Retinal pigment epithelial cell (primary cell): ENCODE results near the genes NODAL and PALD1.

DNA sequence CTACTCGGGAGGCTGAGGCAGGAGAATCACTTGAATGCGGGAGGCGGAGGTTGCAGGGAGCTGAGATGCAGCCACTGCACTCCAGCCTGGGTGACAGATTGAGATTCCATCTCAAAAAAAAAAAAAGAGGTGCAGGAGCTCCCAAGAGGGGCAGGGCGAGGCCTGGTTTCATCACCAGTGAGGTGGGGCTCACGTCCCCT lies 4.1 kb upstream of the TACR2 start:
- RRBS, result no CpG with 5 or more reads among the region's 5 CpGs

DNA sequence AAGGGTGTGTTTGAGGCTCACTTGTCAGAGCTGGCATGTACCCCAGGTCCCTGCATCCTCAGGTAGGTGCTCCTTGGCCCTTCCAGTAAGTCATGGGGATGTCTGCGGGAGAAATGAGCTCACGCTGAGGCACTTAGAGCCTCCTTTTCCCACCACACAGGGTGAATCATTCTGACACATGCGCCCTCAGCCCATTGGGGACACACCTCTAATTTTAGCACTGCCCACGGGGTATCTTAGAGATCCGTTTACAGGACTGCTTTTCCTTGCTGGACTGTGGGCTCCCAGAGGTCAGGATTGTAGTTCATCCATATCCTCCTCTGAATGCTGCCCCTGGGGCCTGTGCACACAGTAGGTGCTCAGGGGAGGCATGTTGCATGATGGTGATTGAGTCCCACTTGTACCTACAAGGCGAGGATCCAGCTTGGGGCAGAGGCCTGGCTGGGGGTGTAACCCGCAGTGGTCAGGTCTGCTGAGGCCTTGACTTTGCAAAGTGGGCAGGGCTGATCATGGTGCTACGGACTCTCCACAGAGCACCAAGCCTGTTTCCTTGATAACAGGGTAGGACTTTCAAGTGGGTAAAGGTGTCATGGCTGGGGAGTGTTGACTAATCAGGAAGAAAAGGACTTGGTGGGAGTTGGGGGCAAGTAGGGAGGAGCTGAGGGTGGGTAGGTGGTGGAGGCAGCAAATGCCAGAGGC lies 5.8 kb downstream of the TSPAN15 start:
- RRBS, result no CpG with 5 or more reads among the region's 8 CpGs

- RRBS, result 14% methylated on average over 5 of the region's 25 CpGs
Measured at GRCh38 chr10:69494636-69495299, 43.5 kb downstream of the TSPAN15 start.

- RRBS, result 2% methylated on average over 18 of the region's 87 CpGs
Measured at GRCh38 chr10:69572301-69573272, 635 bp downstream of the NEUROG3 start.

GRCh38 chr10:70162819-70163878 lies 7.2 kb downstream of the SAR1A start:
- RRBS, result no CpG with 5 or more reads among the region's 7 CpGs

GRCh38 chr10:70232963-70233253 lies 321 bp downstream of the PPA1 start:
- RRBS, result under 1% methylated on average over 10 of the region's 33 CpGs

- RRBS, result no CpG with 5 or more reads among the region's 2 CpGs
Measured at GRCh38 chr10:70235097-70235633, 1.9 kb upstream of the PPA1 start.

GRCh38 chr10:70272051-70272673 lies 11.6 kb downstream of the NPFFR1 start:
- RRBS, result no CpG with 5 or more reads among the region's 12 CpGs

- RRBS, result no CpG with 5 or more reads among the region's 24 CpGs
Measured at GRCh38 chr10:70405124-70406231, 1.5 kb downstream of the EIF4EBP2 start.

DNA sequence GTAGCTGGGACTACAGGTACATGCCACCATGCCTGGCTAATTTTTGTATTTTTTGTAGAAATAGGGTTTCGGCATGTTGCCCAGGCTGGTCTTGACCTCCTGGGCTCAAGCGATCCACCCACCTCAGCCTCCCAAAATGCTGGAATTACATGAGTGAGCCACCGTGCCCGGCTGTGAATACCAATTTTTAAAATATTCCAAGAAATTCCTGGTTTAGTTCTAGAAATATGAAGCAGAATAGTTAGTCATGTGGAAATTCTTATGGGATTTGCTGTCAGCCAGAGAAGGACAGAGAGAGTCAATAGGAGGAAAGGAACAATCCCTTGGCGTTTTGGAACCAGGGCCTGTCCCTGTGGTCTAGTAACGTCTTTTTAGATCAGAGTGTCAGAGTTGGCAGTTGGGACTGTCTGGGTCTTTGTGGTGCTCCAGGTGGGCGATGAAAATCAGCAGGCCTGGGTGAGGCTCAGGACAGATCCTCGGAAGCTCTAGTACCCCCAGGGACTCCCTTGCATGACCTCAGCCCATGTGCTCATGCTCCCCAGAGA lies 7.9 kb downstream of the NODAL start:
- RRBS, result no CpG with 5 or more reads among the region's 8 CpGs

- RRBS, result 14% methylated on average over 15 of the region's 74 CpGs
Measured at GRCh38 chr10:70441051-70442249, at the start of gene NODAL. Gene NODAL (minus strand): TSS chr10:70441681.

GRCh38 chr10:70478206-70479232 lies at the start of gene PALD1:
Gene PALD1 (plus strand): TSS chr10:70478767.
- RRBS, result 1% methylated on average over 62 of the region's 110 CpGs

DNA sequence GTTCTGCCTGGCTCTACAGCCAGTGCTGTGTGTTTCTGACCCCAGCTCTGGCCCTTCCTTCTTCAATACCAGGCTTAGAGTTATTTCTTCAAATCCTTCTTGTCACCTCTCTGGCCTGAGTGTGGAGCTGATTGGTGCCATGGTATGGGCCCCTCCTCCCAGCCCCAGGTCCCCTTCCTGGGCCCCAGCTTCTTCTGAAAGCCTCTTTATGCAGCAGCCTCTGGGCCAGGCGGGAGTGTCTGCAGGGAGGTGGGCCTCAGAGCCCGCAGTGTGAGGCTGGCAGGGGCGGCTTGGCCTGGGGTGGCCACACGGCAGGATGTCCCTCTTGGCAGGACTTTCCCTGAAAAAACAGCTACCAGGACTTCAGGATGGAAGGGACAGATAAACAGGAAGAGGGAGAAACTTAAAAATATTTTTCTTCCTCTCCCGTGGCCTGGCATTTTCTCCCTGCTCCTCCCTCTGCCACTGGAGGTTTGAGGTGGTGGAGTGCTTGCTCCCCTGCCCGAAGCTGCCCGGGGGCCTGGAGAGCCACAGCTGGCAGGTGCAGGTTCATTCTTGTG lies 20.7 kb downstream of the PALD1 start:
- RRBS, result no CpG with 5 or more reads among the region's 7 CpGs

GRCh38 chr10:70585070-70585493 lies 17.5 kb downstream of the PRF1 start:
- RRBS, result 7% methylated on average over 2 of the region's 6 CpGs

DNA sequence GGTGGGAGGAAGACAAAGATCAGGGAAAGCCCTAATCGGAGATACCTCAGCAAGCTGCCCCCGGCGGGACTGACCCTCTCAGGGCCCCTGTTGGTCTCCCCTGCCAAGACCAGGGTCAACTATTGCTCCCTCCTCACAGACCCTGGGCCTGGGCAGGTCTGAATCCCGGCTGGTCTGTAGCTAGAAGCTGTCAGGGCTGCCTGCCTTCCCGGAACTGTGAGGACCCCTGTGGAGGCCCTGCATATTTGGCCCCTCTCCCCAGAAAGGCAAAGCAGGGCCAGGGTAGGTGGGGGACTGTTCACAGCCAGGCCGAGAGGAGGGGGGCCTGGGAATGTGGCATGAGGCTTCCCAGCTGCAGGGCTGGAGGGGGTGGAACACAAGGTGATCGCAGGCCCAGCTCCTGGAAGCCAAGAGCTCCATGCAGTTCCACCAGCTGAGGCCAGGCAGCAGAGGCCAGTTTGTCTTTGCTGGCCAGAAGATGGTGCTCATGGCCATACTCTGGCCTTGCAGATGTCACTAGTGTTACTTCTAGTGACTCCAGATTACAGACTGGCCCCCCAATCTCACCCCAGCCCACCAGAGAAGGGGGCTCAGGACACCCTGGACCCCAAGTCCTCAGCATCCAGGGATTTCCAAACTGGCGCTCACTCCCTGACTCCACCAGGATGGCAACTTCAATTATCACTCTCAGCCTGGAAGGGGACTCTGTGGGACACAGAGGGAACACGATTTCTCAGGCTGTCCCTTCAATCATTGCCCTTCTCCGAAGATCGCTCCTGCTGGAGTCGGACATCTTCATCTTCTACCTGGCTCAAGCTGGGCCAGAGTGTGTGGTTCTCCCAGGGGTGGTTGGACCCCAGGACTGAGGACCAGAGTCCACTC lies 23.9 kb downstream of the TBATA start:
- RRBS, result 43% methylated on average over 1 of the region's 12 CpGs

- RRBS, result no CpG with 5 or more reads among the region's 7 CpGs
Measured at GRCh38 chr10:70917881-70918288, 29.5 kb upstream of the PCBD1 start.

- RRBS, result no CpG with 5 or more reads among the region's 2 CpGs
Measured at GRCh38 chr10:70940769-70941144, 52.4 kb upstream of the PCBD1 start.

DNA sequence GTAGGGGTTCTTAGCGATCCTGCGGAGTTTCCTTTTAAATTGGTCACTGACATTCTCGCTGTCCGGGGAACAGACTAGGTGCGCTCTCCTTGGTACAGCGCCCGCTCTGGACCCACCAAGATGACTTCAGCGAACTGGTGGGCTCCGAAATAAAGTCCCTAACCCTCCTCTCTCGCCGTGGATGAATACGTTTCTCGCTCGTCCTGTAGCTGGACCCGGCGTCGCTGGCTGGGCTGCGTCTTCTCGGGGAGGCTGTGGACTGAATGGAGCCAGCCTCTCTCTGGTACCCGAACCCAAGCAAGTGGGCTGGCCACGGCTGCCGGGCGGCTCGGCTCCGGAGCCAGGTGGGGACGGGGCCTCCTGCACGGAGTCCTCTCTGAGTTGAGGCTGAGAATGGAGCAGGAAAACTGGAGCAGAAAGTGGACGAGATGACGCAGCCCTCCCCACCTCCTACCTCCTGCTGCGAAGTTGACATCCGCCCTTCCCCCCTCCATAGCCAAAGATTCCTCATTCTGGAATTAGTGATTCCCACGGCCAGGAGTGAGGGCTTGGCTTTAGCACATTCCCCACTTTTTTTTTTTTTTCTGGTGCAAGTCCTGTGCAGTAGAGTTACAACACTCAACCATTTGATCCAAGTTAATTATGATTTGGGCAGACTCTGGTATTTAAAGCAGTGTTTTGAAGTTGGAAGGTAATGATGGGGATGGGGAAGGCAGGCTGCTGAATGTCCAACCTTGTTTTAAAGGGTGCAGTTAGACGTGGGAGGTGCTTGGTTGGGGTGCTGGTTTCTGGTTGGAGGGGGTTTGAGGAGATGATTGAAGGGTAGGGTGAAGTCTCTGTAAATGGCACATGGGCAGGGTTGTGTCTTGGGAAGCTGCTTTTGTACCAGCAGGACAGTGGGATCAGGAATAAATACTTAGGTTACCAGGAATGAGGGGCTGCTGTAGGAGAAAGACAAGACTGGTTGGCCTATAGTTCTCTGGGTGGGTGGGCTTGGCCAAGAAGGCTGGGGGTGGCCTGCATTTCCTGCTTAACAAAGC lies 1.7 kb downstream of the UNC5B start:
- RRBS, result 3% methylated on average over 8 of the region's 33 CpGs

DNA sequence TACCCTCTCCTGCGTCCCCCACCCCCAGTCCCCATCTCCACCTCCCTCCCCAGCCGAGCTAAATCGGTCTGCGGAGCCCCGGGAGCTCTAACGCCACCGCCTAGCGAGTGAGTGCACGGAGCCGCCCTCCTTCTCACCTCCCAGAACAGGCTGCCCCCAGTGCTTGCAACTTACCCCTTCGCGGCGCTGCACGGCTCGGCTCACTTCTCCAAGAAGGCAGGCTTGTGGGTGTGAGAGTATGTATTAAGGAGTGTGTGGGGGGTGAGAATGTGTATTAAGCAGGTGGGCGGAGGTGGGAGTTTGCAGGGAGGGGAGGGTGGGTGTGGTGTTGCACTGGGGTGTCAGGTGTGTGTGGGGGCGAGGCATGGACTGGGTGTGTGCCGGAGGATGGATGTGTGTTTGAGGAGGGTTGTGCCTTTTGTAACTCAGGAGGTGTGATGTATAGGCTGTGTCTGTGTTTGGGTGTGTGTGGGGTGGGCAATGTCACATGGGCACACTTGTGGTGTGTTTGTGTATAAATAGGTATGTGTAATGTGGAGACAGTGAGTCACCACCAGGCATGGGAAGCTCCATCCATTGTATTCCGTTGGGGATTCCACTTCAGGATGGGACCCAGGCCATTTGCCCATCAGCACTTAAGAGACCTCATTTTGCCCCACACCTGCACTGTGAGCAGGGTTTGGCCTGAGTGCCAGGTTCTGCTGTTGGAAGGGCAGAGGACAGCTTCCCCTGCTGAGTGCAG lies 5.6 kb downstream of the UNC5B start:
- RRBS, result no CpG with 5 or more reads among the region's 19 CpGs

- RRBS, result no CpG with 5 or more reads among the region's 15 CpGs
Measured at GRCh38 chr10:71256025-71257077, 44.0 kb downstream of the UNC5B start.